ENCODE data around the gene HEATR3.

DNA sequence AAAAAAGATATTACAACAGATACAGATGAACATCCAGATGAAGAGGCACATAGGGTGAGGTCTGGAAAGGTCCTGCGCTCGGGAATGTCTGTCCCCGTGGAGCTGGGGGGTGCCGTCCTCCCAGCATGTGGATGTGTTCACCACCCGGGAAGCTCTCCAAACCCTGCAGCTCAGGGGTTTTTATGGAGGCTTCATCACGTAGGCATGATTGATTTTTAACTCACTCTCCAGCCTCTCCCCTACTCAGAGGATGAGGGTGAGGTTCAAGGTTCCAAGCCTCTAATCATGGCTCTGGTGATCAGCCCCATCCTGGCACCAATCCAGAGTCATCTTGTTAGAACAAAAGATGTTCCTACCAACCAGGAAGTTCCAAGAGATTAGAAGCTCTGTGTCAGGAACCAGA lies 85.1 kb upstream of the DNAJA2 start:
- RRBS = no CpG with 5 or more reads among the region's 6 CpGs

GRCh38 chr16:47172845-47173261 lies 29.1 kb upstream of the NETO2 start:
- RRBS = no CpG with 5 or more reads among the region's 1 CpG

GRCh38 chr16:47663493-47663938 lies 202.4 kb downstream of the PHKB start:
- RRBS = no CpG with 5 or more reads among the region's 3 CpGs

GRCh38 chr16:48269893-48270520 lies 22.7 kb upstream of the ABCC11 start:
- RRBS = no CpG with 5 or more reads among the region's 7 CpGs

- RRBS = no CpG with 5 or more reads among the region's 11 CpGs
Observed at GRCh38 chr16:49620178-49620836, 235.6 kb downstream of the ZNF423 start.

GRCh38 chr16:49638022-49638769 lies 217.7 kb downstream of the ZNF423 start:
- RRBS = 100% methylated on average over 1 of the region's 41 CpGs

DNA sequence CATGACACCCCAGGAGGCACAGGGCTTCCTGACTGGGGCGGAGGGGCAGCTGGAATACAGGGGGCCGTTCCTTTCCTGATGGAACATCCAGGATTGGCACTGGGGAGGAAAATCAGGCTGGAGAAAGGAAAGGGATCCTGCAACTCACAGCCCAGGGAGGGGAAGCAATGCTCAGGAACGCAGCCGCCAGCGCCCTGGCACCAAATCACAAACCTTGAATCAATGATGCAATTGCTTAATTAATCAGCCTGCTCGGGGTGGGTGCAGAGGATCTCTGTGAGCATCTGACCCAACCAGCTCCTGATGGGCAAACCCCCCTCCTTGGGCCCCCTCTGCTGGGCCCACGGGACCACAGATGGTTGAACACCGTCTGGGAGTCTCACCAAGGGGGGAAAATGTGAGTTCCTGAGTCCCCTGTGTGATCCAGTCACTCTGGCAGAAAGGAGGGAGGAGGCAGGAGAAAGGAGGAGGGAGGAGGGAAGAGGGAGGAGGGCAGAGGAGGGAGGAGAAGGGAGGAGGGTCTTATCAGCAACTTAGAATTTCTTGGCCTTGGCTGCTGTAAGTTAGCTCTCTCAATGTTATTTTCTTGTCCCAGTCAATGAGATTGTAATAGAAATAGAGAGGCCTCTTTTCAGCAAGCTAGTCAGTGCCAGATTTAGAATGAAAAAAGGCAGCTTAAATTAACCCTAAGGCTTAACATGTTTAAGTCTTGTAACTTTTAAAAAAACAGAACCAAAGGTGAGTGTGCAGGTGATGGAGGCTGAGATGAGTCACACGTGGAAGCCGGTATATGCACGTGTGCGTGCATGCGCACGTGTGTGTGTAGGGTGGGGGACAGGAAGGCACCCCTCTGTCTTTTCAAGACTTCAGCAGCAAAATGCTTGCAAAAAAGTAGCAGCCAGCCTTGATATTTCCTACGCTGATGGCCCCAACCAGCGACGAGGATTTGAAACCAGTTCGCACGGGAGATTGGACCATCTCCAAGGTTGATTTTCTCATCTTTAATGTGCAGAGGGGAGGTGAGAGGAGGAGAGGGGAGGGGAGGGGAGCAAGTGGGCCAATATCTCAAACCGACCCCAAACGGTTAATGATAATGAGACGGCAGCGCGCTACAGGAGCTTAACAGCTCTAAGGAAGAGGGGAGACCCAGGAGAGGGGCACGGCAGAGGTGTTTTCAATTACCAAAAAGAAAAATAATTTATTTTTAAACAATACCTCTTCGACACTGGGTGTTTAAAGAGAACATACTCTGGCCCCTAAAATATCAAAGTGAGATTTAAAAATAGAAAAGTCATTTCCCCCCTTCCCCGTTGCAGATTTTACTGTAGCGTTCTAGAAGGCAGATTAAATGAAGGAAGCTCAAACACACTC lies 155.0 kb downstream of the ZNF423 start:
- RRBS = no CpG with 5 or more reads among the region's 28 CpGs

- RRBS = no CpG with 5 or more reads among the region's 20 CpGs
Observed at GRCh38 chr16:49986288-49987058, 38.6 kb upstream of the CNEP1R1 start.

DNA sequence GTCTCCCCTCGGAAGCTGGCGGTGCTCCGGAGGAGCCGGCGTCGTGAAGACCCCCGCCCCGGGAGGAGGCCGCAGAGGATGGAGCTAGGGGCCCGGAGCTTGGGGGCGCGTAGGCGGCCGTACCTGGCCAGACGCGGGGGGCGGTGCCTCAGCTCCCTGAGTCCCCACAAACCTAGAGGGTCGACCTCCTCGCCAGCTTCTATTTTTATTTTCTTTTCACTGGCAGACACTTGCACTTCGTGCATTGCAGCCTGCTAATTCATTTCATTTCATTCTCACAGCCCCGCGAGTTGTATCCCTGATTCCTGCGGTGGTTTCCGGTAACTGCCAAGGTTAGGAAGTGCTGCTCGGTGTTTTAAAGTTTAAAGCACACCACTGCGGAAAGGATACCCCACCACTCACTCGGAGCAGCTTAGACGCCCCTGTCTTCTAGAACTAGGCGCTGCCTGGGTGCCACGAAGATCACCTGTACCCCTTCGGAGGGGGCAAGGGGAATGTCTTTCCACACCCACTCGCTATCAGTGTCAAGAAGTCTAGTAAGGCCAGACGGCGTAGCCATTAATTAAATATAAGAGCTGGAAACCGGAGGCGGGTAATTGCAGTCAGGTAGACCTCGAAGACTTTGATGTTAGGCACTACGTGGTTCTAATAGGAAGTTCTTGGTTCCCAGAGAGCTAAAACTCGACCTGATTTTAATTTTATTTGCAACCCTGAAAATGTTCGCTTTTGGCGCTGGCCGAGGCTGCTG lies 519 bp downstream of the CNEP1R1 start:
- RRBS = 2% methylated on average over 3 of the region's 42 CpGs

GRCh38 chr16:50065514-50066580 lies at the start of gene HEATR3:
HEATR3 (plus strand) TSS chr16:50065970.
- RRBS = 2% methylated on average over 46 of the region's 103 CpGs

DNA sequence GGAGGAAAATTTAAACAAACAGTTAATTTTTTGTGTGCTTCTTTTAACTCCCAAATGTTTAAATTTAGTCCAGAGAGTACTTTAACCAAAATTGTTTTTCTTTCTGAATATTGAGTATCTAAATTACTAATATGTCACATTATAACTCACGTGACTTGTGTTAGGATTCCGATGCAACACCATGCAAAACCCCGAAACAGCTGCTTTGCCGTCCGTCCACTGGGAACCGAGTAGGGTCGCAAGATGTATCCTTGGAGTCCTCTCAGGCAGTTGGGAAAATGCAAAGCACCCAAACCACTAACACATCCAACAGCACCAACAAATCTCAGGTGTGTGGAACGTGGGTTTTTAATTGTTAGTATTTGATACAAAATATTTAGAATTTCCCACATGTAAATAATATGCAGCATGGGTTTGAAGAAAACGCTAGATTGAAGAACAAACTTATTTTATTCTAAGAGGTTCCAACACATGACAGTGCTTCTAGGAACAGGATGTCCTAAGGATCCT lies 38.6 kb upstream of the ADCY7 start:
- RRBS = no CpG with 5 or more reads among the region's 9 CpGs

DNA sequence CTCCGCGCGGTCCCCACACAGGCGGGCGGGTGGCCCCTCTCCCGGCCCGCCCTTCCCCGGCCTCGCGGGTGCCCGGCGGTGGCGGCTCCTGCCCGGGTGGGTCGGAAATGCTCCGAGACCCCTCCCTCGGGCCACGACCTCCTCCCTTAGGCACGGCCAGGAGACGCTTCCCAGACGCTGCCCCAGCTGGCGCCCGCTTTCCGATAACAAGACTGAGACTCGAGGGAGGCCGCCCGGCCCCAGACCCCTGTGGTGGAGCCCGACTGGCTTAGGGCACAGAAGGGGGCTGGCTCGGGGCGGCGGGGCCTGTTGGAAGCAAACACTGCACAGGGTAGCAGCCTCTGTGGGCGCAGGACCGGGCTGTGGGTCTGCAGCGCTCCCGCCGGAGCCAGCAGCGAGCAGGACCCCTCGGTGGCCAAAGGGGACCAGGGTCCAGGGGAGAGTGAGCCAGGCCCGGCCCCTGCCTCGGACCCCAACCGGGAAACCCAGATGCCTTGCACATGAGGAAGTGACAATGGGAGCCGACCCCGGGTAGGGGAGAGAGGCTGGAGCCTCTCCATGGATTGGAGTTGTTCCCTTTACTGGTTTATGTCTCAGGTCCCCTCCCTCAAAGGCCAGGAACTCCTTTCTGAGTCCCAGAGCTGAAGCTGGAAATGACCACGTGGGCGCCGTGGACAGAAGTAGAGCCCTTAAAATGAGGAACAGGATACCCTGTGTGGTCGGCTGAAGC lies 19.9 kb upstream of the ADCY7 start:
- RRBS = 4% methylated on average over 7 of the region's 47 CpGs

GRCh38 chr16:50585188-50585831 lies 37.1 kb downstream of the NKD1 start:
- RRBS = 28% methylated on average over 8 of the region's 18 CpGs

GRCh38 chr16:50664942-50665781 lies 15.9 kb downstream of the SNX20 start:
- RRBS = no CpG with 5 or more reads among the region's 41 CpGs

DNA sequence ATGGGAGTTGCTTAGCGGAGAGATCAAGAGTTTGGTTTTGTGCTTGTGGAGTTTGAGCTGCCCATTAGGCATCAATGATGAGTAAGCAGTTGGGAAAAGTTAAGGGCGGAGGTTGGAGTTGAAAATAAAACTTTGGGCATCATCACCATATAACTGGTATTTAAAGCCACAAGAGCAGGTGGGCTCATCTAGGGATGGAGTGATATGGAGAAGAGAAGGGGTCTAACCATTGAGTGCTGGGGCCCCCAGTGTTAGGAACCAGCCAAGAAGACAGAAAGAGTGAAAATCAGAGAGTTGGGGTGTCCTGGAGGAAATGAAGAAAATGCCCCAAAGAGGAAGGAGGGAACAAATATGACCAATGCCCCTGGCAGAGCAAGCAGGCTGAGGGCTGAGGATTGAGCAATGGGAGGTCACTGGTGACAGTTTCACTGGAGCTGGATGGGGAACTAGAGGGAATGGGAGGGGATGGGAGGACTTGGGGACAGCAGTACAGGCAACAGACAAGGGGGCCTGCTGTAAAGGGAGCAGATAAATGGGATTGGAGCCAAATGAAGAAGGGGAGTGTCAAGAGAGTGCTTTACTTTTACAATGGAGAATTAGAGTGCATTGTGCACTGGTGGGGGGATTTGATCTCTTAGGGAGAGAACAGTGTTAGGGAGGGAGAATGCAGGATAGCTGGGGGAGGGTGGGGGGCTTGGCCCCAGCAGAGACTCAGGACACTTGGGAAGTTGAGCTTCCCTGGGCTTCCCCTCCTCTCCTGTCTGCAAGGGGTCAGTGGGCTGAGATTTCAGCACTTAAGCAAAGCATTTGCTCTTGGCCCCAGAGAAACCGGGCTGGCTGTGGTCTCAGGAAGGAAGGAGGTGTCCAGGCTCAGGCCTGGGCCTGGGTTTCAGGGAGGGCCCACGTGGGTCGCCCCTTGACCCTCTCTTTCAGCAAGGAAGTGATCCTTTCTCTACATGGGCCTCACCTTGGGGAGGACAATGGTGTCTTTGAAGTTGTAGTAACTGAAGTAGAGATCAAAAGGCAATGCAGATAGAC lies 2.3 kb downstream of the NOD2 start:
- RRBS = no CpG with 5 or more reads among the region's 5 CpGs

GRCh38 chr16:50699678-50700163 lies 6.3 kb downstream of the NOD2 start:
- RRBS = no CpG with 5 or more reads among the region's 12 CpGs

DNA sequence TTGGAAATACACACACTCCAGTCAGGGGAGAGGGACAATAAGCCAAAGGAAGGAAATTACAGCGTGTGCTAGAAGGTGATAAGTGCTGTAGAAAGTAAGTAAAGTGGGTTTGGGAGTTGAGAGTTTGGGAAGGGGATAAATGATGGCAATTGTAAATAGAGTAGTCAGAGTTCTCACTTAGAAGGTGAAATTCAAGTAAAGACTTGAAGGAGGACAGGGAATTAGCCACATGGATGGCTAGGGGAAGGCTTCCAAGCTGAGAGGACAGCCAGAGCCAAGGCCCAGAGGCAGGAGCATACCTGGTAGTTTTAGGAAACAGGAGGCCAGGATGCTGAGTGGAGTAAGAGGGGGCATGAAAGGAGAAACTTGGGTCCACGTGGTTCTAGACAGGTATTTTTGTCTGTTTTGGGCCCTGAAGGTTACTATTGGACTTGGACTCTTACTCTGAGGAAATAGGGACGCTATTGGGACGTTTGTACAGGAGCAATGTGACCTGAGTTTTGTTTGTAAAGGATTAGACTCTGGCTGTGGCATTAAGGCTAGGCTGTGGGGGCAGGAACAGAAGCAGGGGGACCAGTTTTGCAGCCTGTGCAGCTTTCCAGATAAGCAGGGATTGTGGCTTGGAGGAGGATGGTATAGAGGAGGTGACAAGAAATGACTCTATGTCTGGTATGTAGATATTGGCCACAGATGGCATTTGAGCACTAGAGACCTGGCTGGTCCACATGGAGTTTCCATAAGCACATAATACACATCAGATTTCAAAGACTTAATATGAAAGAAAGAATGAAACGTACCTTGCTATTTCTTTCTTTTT lies 12.7 kb downstream of the NOD2 start:
- RRBS = no CpG with 5 or more reads among the region's 5 CpGs

DNA sequence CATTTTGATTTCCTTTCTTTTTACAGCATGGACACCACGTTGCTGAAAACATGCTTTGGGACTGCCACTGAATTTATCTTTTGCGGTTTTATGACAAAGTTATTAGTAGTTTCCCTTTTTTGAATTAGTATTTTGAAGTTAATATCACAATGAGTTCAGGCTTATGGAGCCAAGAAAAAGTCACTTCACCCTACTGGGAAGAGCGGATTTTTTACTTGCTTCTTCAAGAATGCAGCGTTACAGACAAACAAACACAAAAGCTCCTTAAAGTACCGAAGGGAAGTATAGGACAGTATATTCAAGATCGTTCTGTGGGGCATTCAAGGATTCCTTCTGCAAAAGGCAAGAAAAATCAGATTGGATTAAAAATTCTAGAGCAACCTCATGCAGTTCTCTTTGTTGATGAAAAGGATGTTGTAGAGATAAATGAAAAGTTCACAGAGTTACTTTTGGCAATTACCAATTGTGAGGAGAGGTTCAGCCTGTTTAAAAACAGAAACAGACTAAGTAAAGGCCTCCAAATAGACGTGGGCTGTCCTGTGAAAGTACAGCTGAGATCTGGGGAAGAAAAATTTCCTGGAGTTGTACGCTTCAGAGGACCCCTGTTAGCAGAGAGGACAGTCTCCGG lies 7.8 kb downstream of the CYLD start:
- RRBS = no CpG with 5 or more reads among the region's 9 CpGs

GRCh38 chr16:51055570-51056172 lies 95.4 kb downstream of the SALL1 start:
- RRBS = no CpG with 5 or more reads among the region's 10 CpGs

GRCh38 chr16:51056298-51056807 lies 94.7 kb downstream of the SALL1 start:
- RRBS = no CpG with 5 or more reads among the region's 4 CpGs

Data from AG10803 (cell line).